Helper T cell (primary cell): ENCODE results near the genes SMG1 and VPS35L.

GRCh38 chr16:16075708-16076389, 126.4 kb downstream of the ABCC1 start:
- PRO-cap, 2 experiments, result no peak in any of the 2 experiments

DNA sequence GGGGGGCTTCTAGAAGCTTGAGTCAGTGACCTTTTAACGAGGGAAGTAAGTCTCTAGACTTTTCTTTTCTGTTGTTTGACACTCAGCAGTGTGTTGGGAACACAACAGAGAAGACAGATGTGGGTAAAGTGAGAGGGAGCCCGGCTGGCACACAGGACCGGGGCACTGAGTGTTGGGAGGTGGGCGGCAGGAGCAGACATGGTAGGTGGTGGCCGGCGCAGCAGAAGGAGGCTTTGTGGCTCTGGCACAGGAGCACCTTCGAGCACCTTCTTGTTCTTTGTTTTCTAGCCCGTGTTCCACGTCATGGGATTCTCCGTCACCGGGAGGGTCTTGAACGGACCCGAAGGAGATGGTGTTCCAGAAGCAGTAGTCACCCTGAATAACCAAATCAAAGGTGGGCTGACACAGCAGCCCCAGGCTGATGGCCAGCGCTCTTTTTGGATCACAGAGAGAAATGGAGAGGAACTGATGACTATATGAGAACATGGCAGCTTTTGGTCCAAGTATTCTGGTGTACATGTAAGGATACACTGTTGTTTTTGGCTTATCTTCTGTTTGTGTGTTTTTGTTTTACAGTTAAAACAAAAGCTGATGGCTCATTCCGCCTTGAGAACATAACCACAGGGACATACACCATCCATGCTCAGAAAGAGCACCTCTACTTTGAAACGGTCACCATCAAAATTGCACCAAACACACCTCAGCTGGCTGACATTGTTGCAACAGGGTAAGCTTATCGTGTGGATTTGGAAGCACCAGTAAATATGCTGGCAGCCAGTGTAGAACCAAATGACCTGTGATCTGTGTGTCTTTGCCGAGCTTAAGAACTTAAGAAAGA, 23.3 kb downstream of the NOMO3 start:
- PRO-cap, 2 experiments, result no peak in any of the 2 experiments

- PRO-cap, 2 experiments, result no peak in any of the 2 experiments
Observed at GRCh38 chr16:17031762-17032170, 439.0 kb downstream of the XYLT1 start.

DNA sequence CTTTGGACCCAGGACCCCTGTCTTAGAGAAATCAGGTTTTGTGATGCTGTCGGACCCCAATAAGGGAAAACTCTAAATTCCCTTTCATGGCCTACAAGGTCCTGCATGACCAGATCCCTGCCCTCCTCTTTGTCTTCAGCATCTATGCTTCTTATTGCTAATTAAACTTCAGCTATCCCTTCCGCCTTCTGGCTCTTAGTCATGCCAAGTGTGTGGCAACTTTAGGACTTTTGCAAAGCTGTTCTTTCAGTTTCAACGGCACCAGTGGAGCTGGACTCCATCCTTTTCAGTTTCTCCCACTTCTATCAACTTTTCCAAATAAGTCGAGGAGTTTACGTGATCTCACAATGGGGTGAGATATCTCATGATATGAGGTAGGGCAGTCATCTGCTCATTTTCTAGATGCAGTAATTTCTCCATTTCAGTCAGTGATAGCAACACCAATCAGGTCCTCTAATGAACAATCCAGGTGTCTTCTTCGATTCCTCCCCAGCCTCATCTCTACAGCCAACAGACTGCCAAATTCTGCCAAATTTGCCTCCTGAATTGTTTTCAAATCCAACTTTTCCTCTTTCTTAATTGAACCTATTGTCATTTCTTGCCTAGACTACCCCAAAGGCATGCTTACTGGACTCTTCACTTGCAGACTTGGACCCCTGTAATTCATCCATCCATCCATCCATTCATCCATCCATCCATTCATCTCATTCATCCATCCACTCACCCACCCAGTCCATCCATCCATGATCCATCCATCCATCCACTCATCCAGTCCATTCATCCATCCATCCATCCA, 232.0 kb downstream of the XYLT1 start:
- PRO-cap, 2 experiments, result no peak in any of the 2 experiments

- PRO-cap, 2 experiments, result no peak in any of the 2 experiments
Observed at GRCh38 chr16:17272784-17273644, 197.7 kb downstream of the XYLT1 start.

DNA sequence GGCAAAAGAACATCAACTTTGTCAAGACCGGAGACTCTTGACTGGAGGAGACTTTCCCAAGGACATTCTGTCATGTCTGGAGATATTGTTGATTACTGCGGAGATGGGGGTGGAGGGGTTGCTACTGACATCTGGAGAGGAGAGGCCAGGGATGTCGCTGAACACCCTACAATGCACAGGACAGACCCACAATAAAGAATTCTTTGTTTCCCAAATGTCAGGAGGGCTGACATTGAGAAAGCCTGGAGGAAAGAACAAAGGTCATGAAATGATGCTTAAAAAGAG, 122.3 kb upstream of the XYLT1 start:
- PRO-cap, 2 experiments, result no peak in any of the 2 experiments

DNA sequence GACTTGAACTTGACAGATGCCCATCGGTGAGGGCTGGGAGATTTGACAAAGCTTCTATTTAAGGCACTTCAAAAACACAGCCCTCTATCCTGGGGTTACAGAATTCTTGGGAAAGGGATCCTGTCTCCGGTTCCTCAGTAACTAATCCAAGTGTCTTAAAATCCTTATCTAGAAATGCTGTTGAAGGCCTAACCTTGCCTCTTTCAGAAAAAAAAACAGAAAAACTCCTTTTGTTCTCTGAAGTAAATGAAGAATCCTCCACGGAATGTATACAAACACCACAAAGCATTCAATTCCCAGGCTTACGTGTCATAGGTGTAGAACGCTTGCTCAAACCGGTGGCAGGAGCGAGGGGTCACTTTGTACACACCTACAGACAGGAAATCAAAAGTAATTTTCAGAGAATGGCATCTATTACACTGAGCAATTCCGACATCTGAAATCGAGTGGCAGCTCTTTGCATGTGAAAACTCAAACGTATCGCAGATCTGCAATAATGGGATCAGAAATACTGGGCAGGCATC, 37.7 kb downstream of the NOMO2 start:
- PRO-cap, 2 experiments, result no peak in any of the 2 experiments

GRCh38 chr16:18863493-18864276, 62.3 kb upstream of the ARL6IP1 start:
- PRO-cap, 2 experiments, result no peak in any of the 2 experiments

DNA sequence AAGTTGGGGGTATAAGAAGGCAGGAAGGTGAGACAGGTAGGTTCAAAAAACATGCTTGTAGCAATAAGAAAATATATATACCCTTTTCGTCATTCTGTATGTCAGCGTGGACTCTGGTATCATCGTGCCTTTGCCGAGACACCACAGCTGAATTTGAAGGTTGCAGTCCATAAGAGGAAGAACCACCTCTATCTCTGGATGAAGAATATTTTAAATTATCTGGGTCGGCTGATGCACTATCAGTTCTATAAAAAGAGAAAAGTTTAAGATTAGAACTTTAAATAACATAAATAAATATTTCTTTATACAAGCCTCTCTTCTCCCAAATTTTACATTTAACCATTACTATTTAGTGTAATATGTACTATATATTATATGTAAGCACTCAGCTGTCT, 29.5 kb downstream of the SMG1 start:
- PRO-cap, 2 experiments, result no peak in any of the 2 experiments

DNA sequence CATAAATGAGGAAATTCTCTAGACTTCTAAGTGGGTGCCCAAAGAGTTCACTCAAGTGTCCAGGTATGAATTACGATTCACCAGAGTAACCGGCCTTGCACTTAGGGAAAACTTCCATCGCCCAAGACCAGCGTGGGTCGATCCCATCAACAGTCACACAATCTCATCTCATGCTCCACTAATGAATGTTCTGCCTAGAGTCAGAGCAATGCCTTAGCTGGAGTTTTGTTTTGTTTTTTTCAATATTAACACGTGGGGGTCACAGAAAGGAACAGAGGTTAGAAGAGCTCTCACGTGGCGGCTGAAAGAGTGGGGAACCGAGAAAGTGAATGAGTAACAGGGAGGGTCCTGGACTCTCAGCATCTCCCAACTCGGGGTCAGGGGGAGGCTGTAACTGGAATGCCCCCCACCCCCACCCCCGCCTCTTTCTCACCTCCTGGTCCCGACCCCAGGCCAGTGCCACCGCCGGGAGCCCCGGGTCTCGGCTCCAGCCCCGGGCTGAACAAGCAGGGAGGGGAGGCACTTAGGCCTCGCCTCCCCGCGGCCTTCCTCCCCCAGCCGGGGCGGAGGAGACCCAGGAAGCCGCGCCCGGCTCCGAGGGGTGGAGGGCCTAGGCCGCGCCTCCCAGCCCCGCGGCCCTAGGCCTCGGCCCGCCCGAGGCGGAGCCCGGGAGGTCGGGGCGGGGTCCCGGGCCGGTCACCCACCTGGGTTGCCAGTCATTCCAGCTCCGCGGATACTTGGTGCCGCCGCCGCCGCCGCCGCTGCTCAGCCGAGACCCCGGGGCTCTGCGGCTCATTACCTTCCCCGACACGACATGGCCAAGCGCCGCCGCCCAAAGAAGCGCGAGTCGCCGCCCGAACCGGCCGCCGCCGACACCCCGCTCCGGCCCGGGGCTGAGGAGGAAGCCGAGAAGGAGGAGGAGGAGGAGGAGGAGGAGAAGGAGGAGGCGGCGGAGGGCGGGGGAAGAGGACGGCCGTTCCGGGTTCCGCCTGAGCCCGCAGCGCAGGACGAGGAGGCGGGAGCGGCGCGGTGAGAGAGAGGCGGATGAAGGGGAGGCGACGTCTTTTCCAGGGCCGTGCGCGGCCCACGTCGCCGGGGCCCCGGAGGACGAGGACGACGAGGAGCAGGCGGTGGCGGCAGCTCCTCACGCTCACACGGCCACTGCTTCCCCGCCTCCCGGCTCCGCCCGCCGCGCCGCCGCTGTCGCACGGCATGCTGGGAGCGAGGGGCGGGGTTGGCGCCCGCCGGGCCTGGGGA, at the start of gene SMG1:
Gene SMG1, minus strand, starts transcription at position 1,163 of the 1,257 bp plus-strand sequence.
- PRO-cap, 2 experiments, result peak in 2 of 2 experiments; most common plus-strand start position 577 of the sequence (in 1); most common minus-strand start position 1,209 of the sequence (in 2)

DNA sequence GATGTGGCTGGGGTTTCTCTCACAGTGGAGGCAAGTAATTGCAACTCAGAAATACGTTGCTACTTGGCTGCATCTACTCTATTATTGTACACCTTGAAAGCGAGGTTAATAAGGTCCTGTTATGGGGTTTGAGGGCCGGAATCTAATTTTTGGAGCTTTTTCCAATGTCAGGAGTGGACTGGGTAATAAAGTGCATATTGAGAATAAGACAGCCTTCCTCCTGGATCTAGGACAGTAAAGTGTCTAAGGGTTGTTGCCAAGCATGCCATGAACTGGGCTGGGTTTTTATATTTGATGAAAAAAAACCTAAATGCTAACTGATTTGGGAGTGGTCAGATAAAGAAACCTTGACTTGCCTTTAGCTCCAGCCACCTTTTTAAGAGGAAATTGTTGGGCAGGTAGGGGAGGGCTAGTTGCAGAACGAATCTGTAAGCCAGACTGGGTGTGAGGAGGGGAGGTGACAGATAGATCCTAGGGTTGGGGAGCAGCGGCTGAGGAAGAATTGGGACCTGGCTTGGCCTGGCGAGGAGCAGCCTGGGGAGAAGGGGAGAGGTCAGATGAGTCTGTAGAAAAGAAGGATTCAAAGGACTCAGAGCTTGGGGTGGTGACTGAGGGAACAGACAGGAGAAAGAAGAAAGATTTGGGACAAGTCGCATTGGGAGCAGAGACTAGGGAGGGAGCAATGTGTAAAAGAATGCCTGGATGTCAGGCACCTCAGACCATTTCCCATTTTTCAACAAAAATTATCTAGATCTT, 12.1 kb downstream of the TMC7 start:
- PRO-cap, 2 experiments, result no peak in any of the 2 experiments

DNA sequence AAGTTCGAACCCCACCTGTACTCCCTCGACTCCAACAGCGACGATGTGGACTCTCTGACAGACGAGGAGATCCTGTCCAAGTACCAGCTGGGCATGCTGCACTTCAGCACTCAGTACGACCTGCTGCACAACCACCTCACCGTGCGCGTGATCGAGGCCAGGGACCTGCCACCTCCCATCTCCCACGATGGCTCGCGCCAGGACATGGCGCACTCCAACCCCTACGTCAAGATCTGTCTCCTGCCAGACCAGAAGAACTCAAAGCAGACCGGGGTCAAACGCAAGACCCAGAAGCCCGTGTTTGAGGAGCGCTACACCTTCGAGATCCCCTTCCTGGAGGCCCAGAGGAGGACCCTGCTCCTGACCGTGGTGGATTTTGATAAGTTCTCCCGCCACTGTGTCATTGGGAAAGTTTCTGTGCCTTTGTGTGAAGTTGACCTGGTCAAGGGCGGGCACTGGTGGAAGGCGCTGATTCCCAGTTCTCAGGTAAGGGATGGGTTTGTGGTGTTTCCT, 15.7 kb downstream of the SYT17 start:
- PRO-cap, 2 experiments, result no peak in any of the 2 experiments

DNA sequence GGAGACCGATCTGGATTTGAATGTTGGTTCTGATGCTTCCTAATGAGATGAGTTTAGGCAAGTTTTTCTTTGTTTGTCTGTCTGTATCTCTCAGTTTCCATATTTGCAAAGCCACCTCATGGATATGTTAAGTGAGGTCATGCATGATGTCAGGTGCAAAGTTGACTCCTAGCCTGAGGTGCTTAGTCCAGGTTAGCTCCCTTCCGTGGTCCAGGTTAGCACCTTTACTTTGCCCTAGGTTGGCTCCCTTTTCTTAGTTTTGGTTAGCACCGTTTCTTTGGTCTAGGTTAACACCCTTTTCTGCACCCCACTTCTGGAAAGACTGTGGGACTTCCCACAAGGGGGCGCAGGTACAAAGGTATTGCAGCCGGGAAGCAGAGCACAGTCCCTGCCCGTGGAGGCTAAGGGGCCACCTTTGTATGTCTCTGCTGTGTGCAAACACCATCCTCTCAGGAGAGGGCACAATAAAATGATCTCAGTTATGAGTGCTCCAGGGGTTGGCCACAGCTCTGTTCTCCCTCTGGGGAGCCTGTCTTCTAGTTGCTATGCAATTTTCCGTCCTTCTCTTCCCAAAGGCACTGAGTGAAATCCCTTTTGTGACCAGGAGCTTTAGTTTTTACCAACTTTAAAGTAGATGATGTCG, 28.5 kb upstream of the TMC5 start:
- PRO-cap, 2 experiments, result no peak in any of the 2 experiments

GRCh38 chr16:19395904-19396397, 21.7 kb upstream of the TMC5 start:
- PRO-cap, 2 experiments, result no peak in any of the 2 experiments

GRCh38 chr16:19555067-19555831, at the start of gene VPS35L:
TSS of gene VPS35L (plus strand) at chr16:19555703.
- PRO-cap, 2 experiments, result peak in 2 of 2 experiments; most common plus-strand start chr16:19555703 (in 1); most common minus-strand start chr16:19555252 (in 2)

- PRO-cap, 2 experiments, result no peak in any of the 2 experiments
Observed at GRCh38 chr16:19696157-19696887, 21.7 kb downstream of the KNOP1 start.

DNA sequence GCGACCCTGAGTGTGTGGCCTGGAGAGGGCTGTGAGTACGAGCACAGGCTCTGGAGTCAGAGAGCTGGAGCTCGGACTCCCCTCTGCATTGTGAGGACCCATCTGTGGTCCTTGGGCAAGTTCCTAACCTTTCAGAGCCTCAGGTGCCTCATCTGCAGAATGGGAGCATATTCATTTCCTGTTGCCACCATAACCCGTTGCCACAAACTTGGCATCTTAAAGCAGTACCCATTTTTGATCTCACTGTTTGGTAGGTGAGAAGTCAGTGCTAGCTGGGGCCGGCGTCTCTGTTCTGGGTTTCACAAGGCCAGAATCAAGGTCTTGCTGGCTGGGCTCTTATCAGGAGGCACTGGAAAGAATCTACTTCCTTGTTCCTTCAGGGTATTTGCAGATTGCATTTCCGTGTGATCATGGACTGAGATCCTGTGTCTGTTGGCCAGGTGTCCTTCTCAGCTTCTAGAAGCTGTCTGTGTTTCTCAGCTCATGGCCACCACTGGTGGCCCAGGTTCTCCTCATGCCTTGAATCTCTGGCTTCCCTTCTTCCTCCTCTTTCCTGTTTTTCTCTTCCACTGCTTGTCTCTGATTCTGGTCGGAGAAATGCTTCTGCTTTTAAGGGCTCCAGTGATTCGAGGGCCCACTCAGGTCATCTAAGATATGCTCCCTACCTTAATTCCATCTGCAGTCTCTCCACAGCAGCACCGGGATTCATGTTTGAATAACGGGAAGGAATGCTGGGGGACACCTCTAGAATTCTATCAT, 20.0 kb downstream of the KNOP1 start:
- PRO-cap, 2 experiments, result no peak in any of the 2 experiments

DNA sequence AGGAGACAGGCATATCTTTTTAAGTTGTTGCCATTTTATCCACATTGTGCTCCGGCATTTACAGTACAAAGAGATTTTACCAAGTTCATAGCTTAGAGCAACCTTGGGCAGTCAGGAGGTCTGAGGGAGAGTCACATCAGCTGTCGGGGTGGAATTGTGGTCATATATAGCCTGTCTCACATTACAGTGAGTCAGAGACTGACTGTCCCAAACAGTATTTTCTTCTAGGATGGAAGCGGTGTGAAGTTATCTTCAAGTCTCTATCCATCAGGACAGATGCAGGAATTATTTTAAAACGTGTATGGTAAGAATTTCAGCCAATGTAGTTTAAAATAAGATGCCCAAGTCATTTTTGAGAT, 53.0 kb downstream of the GPRC5B start:
- PRO-cap, 2 experiments, result no peak in any of the 2 experiments

DNA sequence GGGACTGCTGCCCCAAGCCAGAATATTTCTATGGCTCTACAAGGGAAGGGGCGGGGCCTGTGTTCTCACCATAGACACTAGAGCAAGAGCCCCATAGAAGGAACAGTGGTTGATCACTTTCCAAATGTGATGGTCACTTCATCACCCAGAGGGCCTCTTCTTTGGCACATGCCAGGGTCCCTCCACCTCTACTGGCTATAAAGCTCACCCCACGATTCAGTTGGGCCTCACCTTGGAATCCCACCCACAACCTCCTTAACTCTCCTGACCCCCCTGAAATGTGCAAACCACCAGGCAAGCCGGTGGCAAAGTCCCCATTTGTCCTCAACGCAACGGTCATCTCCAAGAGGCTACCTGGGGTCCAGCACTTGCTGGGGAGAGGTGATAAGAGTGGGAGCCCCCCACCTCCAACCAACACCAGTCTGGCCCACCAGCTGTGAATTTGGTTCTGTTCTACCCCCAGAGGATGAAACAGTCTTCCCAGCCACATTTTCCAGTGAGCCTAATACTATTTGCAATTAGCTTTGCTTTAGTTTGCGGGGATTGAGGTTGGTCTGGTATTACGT, 24.8 kb downstream of the GPRC5B start:
- PRO-cap, 2 experiments, result no peak in any of the 2 experiments

DNA sequence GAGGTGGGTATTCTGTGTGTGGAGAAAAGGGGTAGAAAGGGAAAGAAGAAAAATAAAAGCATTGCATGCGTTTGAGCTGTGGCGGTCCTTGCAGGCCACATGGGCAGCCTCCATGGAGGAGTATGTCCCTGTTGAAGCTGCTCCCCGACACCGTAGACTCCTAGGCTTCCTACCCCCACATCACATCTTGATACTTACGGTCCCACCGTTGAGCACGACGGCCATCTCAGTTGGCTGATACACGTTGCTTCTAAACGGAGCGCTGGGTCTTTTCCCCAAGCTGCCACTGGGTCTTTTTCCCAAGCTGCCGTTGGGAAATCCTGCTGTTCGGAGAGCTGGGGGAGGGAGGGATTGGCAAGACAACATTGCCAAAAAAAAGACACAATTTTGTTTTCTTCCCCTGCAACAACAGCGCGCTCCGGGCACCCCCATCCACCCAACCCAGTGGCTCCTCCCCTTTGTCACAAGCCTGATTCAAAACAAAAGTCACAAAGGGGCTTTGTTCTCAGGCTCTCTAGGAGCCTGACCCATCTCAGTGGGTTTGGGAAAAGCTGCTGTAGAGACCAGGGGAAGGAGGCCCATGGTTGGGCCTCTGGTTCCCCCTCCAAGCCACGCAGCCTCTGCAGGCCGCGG, 22.9 kb downstream of the GPRC5B start:
- PRO-cap, 2 experiments, result no peak in any of the 2 experiments